SJSA1 (cell line): ENCODE measurements around the genes TTN, DNAJC10 and ITGAV.

DNA sequence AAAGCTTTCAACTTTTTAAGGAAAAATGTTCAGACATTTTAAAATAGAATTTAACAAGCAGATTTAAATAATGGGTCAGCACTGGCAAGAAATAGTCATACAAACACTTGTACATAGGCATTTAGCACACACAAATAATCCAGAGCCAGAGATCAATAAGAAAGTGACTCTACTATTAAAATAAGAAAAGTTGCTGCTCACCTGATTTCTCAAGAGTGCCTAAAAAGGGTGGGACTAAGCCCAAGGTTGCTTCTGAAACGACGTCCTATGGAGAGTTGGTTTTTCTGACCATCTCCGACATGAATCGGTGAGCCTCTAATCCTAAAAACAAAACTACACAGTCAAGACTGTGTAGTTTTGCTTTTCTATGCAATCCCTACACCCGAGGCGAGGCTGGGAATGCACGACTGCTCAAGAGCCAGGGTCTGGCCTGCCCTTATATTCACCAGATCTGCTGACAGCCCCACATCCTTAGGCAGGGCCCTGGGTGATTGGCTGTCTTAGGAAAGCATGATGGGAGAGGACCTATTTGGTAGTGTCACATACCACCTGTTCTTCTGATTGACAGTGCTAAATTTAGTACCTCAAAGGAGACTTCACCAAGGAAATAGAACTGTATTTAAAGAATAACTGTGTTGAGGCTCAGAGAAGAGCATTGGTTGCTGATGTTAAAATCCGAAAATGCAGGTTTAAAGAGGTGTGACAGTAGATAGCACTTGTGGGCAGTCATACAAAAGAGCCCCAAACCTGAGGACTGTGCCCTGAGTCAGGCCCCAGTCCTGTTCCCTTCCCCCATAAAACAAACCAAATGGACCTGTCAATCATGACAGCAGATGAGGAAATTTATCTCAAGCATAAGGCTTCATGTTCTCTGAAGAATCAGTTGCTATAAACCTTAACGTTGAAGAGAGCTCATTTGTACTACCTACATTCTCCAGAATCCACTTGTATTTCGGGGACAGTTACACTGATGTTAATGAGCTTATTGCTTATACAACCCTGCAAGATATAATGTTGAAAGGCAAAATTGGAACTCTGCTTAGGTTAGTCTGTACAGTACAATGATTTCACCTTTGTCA, at the start of gene TTN:
TSS of gene TTN (minus strand) at position 413 of the 1,079 bp plus-strand sequence.
- RAMPAGE, long total RNA, result no peak

- RAMPAGE, long total RNA, result no peak
Measured at GRCh38 chr2:179183013-179183270, 81.7 kb downstream of the SESTD1 start.

DNA sequence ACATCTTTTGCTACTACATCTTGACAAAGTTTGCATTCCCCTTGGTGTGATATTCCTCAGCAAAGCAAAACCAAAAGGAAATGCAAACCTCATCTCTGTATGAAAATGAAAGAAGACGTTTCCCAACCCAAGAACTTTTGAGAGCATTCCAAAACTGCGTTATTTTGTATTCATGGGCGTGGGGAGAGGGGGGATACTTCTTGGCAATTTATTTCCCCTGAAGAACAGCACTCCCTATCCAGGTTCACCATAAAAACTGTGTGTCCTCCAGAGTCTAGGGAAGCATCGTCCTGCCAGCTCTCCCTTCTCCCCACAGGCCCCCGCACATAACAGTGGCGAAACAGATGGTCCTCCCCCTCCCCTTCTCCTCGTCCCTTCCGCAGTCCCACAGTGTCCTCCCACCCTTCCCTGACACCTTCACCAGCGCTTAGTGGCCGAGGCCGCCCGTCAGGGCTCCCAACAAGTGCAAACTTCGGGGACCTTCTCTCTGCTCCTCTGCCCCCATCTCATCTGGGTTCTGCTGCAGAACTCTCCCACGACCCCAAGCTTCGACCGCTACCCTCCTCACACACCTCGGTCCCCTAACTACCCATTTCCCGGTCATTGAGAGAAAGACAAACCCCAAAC, 1.2 kb downstream of the ZNF385B start:
- RAMPAGE, long total RNA, result no peak

DNA sequence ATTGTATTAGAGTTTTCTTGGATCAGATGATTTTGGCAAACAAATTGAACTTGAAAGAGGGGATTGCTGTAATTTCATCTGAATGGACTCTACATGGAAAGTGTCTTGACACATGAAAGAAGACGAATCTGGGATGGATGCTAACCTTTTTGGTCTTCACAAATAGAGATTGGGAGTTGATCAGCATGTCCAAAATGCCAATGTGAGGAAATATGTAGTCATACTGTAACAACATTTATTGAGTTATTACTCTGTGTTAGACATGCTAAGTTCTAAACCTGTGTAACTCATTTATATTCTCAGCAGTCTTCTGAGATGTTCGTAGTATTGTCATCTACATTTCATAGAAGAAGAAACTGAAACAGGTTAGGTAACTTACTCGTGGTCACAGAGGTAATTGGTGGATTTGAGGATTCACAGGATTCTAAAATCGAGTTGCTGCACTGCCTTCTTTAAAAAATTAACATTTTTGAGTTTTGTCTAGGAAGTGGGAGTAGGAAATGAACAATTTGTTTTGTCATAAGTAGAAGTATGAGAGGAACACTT, 162.1 kb downstream of the UBE2E3 start:
- RAMPAGE, long total RNA, result no peak

DNA sequence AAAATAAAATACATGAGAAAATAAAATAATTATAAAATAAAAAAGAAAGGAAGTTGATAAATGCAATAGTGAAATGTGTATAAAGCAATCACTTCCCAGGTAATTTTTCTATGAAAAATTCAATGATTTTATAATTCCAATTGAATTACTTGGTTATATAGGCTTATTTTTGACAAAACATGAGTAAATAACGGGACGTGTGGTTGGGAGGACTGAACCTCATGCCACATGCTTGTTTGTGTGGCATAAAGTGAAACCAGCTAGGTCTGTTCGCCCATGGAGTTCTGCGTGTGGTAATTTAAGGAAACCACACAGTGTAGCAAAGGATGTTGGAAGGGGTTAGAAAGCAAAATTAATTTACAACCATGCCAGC, 156.7 kb upstream of the ITGA4 start:
- RAMPAGE, long total RNA, result no peak

- RAMPAGE, long total RNA, result no peak
Measured at GRCh38 chr2:181309204-181309484, 148.0 kb upstream of the ITGA4 start.

DNA sequence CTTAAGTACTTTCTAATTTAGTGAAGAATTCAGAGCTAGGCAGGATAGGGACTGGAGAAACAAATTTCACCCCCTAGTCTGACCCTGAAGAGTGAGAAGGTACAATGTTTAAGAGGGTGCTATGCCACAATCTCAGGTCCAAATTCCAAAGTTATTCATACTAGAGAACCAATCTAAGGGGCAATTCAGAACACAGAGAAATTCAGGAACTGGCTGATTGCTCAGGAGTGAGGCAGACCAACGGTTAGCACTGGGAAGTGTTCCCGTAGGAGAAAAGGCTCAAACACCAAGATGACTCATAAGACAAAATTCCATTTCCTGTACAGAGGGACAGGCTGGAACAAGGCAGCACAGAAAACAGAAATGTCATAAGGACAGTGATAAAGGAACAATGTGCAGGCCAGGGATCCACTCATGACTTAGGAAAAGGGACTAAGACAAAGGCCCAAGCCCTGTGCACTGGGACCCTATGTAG, 54.2 kb downstream of the PDE1A start:
- RAMPAGE, long total RNA, result no peak

- RAMPAGE, long total RNA, result no peak
Measured at GRCh38 chr2:182422801-182423309, 4.0 kb downstream of the PDE1A start.

DNA sequence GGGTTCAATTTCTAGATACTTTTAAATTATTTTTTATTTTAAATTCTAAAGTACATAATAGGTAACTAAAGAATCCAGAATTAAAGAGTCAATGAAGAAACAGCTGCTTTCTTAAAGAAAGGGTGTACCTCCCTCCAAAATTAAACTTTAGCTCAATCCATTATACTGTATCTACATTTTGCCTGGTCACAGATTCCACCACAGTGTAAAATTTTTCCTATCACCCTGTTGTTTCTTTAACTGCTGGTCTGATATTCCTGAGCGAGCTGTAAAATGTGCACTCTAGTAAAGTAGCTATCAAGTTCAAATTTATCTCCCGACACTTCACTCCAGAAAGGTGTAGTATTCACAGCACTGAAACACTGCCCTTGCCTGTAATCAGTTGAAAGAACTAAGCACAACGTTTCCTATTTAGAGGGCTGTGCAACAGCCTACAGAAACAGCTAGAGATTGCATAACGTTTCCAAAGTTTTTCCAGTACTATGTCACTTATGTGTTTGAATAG, 933 bp downstream of the PDE1A start:
- RAMPAGE, long total RNA, result no peak

DNA sequence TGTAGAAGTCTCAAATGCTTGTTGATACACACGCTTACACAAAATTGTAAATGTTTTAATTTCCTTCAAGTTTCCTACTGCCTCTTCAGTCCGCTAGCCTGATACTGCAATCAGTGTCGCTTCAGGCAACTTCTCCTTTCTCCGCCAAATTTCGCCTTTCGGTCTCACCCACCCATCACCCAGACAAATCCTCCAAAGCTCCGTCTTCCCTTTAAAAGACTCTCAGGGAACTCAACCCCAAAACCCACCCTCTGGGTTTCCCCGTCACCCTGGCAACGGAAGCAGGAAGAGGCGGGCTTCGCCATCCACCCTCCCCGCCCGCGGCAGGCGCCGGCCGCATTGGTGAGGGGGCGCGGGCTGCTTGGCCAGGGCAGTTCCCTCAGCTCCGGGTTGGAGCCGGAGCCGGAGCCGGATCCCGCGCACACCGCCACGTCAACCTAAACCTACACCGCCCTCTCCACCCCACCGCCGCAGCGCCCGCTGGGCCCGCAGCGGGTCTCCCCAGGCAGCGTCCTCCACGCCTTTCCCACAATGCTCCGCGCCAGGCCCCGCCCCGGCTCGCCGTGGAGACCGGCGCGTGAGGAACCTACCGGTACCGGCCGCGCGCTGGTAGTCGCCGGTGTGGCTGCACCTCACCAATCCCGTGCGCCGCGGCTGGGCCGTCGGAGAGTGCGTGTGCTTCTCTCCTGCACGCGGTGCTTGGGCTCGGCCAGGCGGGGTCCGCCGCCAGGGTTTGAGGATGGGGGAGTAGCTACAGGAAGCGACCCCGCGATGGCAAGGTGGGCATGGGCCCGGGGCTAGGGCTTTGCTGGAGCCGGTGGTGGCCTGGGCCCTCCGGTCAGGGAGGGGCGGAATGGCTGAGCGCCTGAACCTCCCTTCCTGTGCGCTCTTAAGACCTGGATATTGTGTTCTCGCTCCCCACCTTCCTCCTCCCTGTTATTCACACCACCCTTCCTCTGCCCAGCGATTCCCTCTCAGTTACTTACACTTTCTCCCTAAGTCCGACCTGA, at the start of gene DNAJC10:
TSS of gene DNAJC10 (plus strand) at position 553 of the 1,010 bp plus-strand sequence.
- RAMPAGE, long total RNA, result start-site peak on the plus strand centred at position 584 of the sequence, 65 bp wide, 687 and 397 reads in 2 replicates

DNA sequence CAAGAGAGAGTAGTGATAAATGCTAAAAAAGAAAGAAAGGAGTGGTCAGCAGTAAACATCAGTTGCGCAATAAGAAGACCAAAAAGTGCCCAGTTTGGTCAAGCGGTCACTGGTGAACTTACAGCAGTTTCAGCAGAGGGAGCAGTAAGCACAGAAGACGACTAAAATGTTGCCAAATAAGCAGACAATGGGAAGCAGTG, 45.8 kb downstream of the DNAJC10 start:
- RAMPAGE, long total RNA, result no peak

DNA sequence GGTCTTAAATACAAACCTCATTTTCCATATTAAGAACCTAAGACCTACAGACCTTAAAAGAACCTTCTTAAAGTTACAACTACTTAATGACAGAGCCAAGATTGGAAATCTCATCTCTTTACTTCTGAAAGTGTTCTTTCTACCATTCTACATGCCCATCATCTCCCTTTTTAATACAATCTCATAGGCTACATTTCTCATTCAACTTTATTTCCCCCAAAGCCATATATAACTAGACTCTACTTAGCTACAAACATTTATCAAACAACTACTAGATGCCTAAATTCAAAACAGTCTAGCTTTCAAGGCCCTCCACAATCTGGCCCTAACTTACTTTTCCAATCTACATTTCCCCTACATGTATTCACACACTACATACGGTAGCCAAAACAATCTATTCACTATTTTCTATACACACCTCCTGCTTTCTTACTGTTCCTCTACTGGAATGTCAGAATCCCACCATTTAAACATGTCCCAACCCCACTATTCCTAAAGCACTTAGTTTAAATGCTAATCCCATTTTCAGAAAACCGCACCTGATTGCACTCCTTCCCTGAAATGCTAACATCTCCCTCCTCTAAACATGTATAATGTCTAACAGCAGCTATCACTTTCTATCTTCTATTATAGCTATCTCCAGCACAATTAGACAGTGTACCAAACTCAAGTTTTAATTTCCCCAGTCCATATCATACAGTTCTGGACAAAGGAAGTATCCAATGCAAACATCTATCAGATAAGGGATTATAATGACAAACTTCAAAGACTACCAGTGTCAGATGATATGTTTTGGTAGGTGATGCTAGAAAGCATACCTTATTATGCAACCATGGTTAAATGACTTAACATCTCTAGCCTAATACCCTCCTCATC, 32.6 kb downstream of the NCKAP1 start:
- RAMPAGE, long total RNA, result no peak

DNA sequence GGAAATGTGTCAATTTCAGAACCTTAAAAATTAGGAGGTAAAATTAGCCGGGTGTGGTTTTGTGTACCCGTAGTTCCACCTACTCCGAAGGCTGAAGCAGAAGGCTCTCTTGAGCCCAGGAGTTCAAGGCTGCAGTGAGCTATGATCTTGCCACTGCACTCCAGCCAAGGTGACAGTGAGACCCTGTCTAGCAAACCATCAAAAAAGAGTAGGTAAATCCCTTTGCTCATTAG, 61.5 kb downstream of the ZNF804A start:
- RAMPAGE, long total RNA, result no peak

GRCh38 chr2:185746618-185747021, 8.0 kb downstream of the FSIP2 start:
- RAMPAGE, long total RNA, result no peak

DNA sequence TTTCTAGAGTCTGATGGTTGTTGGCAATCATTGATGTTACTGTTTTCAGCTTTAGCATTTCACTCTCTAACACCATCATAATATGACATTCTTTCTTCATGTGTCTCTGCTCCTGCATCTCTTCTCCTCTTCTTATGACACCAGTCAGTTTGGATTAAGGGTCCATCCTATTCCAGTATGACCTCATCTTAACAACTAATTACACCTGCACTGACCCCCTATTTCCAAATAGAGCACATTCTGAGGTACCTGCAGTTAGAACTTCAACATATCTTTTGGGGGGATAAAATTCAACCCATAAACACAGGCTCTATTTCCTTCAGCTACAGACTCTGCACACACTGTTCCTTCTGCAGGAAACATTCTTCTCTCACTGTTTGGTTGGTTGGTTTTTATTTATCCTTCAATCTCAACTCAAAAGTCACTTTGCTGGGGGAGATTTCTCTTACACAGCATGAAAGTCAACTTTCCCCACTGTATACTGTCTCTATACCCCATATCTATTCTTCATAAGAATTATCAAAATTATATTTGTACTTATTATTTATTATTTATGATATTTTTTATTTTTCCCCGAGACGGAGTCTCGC, 305.6 kb upstream of the ZC3H15 start:
- RAMPAGE, long total RNA, result no peak

DNA sequence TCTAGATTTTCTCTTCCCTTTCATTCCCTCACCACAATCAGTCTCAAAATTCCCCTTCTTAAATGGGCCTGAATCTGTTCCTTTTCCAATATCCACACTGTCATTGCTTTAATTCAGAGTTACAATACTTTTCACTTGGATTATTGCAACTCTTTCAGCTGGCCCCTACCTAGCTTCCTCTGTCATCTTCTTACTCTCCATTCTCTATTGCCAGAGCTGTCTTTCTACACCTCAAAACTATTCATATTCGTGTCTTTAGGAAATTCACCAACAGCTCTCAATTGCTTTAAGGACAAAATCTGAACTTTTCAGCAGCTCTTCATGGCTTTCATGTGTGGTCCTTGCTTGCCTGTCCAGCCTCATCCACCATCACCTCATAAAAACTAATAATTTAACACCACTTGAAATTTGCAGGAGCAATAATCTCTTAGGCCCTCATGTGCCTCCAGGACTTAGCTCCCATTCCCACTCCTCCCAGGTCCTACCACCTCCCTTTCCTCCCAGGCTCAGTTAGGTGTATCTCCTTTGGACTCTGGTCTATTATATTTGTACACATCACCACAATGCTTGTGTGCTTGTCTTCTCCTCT, 182.2 kb upstream of the ZC3H15 start:
- RAMPAGE, long total RNA, result no peak

DNA sequence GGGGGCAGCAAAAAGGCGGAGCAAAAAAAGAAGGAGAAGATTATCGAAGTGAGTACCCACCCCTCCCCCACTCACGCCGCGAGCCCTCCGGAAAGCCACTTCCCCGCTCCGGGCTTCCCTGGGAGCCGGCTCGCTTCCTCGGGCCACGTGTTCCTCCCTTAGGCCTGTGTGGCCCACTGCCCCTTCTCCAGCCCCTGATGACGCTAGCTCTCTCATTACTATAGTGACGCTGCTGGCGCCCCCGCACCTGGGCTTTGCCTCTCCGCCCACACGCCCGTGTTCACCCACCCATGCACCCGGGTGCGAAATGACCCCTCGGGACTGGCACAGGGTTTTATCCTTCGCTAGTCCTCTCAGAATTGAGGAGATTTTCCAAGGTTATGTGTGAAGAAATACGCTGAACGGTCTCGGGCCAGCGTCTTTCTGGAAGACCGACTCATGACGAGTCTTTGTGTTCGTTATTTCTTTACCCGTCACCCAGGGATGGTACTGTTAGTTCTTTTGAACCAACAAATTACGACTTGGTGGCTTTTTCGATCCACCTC, 422 bp downstream of the ZC3H15 start:
- RAMPAGE, long total RNA, result no peak

- RAMPAGE, long total RNA, result no peak
Measured at GRCh38 chr2:186589585-186590669, at the start of gene ITGAV. Gene ITGAV, plus strand, starts transcription at chr2:186590056.

DNA sequence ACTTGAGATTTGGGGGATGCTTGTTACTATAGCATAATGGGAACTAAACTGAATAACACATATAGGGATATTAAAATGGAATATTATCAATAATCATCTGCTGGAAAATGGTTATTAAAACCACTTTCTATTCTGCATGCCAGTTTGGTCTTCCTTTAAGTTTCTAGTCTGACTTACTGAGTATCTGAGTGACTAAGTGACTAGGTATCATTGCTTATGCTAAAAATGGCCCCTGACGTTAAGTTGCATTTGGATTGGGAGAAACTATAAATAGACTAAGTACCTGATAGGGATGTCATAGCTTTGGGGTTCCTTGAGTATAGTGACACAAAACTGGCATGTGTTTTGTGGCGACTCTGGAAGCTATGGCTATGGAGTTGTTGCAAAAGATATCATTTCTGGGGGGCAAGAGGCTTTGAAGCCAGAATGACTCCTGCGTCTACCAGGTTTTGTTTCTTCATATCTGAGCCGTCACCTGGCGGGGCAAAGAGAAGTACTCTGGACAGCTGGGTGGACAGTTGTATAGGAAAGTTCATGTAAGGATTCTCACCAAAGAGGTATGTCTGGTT, 17.8 kb downstream of the ITGAV start:
- RAMPAGE, long total RNA, result no peak

DNA sequence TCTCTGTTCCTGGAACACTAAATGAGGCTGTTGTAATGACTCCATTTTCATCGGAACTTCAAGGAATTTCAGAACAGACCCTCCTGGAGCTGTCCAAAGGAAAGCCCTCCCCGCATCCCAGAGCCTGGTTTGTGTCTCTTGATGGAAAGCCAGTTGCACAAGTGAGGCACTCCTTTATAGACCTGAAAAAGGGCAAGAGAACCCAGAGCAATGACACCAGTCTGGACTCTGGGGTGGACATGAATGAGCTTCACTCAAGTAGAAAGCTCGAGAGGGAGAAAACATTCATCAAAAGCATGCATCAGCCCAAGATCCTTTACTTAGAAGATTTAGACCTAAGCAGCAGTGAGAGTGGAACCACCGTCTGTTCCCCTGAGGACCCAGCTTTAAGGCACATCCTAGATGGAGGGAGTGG, 68.4 kb downstream of the FAM171B start:
- RAMPAGE, long total RNA, result no peak